ENCODE data around the gene WDR38.

DNA sequence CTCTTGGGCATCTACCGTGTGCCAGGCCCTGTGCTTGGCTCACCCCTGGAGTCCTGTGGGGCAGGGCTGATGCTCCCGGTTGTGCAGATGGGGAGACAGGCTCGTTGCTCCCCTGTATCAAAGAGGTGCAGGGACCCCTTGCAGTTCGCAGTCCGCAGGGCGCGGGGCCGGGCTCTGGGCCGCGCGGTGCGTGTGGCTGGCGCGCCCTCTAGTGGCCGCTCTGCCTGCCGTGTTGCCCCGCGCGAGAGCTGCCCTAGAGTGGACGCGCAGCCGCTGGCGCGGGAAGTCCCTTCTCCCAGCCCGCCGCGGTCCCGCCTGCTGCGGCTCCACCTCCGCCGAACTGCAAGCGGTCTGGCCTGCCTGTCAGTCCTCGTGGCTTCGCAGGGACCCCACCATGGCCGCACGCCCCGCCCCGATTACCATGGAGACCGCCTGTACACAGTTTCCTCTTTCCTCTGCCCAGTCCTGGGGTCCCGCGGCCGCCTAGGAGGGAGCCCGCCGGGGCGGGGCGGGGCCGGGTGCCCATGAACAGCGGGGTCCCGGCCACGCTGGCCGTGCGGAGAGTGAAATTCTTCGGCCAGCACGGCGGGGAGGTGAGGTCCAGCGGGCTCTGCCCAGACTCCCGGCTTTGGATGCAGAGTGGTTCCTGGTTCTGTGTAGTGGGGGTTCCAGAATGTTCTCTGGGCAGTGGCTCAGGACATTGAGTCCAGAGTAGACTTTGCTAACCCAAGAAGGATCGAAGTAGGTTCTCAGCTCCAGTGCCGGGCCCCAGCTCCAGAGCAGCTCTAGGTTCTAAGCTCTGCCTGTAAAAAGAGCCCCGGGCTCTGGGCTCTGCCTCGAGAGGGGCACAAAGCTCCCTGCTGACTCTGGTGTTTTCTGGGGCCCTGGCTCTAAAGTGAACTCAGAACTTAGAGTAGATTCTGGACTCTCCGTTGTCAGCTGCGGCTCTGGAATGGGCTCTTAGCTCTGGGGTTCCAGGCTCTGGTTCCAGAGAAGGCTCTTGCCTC is at the start of gene WDR38:
TSS of gene WDR38 (plus strand) at position 453 of the 1,007 bp plus-strand sequence.
- PRO-cap: no peak

DNA sequence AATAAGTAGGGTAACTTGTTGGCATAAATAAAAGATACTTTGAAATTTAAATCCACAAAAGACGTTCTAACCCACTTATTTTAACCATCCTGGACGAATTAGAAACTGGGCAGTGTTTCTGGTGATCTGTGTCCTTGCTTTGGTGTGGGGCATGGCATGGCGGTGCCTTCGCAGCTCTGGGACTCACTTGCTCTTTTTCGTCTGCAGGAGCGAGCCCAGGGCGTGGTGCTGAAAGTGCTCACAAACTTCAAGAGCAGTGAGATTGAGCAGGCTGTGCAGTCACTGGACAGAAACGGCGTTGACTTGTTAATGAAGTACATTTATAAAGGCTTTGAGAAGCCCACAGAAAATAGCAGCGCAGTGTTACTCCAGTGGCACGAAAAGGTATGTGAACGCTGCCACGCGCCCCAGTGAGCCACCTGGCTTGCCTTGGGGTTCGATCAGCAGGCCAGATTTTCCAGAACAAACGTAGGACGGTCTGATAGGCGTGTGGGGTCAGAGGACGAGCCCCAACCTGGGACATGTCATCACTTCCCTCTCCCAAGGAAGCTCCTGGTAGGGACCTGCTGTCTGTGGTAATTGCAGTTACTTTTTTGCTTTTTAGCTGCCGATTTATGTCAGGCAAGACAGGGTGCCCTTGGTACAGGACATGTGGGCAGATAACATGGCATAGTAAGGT is 13.0 kb downstream of the ARPC5L start:
- PRO-cap: no peak

- PRO-cap: no peak
Measured at GRCh38 chr9:124876657-124877317, 14.9 kb downstream of the ARPC5L start.

GRCh38 chr9:124879025-124880056 is 17.4 kb downstream of the ARPC5L start:
- PRO-cap: no peak

GRCh38 chr9:125473061-125473596 is 211.5 kb downstream of the GAPVD1 start:
- PRO-cap: no peak

DNA sequence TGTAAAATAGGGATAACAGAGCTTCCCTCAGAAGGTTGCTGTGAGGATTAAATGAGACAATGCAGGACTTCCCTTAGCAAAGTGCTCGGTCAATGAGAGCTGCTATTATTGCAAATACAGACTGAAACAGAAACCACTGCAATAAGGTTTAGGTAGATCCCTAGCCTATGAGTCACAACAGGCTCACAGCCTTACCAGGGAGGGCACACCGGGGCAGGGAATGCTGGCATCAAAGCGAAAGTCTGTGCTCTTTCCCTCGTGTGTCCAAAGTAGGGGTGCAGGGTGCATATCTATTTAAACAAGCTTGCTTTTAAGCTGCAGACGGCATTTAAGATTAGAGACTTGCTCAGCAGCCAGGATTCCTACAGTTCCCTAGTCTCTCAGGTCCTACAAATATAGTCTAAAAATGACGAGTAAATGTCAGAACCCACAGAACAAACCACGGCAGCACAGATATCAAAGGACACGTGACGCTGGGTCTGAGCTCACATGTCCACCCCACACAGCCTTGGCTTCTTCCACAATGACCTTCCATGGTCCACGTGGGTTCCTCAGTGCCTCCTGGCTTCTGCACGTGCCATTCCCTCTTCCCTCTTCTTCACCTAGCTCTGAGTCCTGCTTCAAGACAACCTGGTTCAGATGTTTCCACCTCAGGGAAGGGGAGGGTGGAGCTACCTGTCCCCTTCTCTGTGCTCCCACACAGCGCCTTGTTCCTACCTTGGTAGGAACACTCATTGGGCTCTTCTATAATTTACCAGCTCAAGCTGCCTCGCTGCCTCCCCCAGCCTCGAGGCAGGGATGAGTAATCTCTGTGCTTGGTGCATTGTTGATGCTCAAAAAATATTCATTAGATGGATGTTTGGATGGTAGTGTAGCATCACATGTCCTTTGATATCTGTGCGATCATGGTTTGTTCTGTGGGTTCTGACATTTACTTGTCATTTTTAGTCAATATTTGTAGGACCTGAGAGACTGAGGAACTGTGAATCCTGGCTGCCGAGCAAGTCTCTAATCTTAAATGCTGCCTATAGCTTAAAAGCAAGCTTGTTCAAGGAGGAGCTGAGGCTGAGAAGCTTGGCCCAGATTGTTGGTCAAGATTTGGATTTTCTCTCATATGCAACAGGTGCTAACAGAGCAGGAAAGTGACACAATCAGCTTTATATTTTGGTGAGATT is 193.0 kb downstream of the MAPKAP1 start:
- PRO-cap: no peak

GRCh38 chr9:125549414-125550536 is 157.2 kb downstream of the MAPKAP1 start:
- PRO-cap: no peak

GRCh38 chr9:125745716-125746432 is 1.3 kb upstream of the PBX3 start:
- PRO-cap: no peak

- PRO-cap: no peak
Measured at GRCh38 chr9:125759223-125759780, 12.1 kb downstream of the PBX3 start.

GRCh38 chr9:125765269-125766300 is 18.4 kb downstream of the PBX3 start:
- PRO-cap: no peak

DNA sequence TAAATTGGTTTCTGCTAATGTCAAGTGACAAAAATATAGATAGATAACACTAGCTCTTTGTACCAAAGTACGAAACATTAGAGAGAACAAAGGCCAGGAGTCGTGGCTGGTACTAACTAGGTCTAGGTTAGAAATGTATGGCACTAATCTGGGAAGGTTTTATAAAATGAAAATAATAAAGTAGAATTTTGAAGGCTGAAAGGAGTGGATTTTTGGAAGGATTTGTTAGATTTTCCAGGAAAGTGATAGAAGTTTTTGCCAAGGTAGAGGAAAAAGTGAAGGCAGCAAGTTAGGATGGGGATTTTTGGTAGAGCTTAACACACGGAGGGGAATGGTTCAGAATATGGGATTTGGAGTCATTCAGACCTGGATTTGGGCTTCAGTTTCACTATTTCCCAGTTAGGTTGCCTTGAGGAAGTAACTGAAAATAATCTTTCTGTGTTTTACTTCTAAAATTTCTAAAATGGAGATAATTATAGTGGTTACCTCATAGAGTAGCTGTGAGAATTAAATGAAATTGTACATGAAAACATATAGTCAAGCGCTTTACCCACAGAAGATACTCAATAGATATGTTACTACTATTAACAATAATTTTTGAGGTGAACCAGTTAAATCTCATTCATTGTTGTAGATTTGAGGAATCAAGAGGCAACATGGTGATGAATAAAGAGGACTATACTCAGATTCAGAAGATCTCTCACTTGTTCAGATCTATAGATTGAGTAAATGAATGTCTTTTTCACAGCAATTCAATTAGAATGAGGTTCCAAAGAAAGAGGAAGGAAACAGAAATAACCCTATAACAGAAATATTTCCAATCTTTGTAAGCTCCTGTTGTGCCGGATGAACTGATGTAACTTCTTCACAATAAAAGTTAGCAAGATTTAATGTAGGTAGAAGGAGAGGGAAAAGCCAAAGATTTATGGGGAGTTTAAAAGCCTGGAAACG is 91.8 kb downstream of the PBX3 start:
- PRO-cap: no peak

- PRO-cap: no peak
Measured at GRCh38 chr9:126619002-126619605, 5.4 kb downstream of the LMX1B start.

- PRO-cap: no peak
Measured at GRCh38 chr9:126838350-126839088, 21.9 kb upstream of the ZBTB34 start.

- PRO-cap: no peak
Measured at GRCh38 chr9:127005198-127005973, 90.8 kb downstream of the RALGPS1 start.

DNA sequence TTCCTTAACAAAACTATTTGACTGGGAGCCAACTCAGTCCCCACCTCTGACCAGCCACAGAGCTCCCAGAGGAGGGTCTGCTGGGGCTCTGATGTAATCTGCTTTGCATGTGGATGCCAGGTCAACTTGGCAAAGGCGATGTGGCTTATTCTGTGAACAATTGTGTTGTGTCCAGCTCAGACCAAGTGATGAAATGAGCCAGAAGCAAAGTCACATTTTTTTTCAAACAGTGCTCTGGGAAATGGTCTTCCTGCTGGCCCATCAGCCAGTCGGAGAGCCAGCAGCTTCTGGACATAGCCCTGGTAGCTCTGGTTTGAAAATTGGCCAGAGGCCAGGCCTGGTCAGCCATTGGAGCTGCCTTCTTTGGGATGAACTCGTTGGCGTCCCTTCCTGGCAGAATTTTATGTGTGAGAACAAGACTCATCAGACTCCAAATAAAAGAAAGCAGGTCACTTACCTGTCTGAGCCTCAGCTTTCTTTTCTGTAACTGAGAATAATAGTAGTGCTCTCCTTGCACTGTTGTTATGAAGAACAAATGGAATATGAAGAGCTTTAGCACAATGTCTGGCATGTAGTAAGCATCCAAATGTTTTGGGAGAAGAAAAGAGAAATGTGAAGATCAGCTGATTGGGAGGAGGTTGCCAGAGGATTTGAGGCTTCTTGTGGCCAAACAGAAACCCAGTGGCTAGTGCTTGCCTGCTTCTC is 86.3 kb downstream of the ANGPTL2 start:
- PRO-cap: no peak

DNA sequence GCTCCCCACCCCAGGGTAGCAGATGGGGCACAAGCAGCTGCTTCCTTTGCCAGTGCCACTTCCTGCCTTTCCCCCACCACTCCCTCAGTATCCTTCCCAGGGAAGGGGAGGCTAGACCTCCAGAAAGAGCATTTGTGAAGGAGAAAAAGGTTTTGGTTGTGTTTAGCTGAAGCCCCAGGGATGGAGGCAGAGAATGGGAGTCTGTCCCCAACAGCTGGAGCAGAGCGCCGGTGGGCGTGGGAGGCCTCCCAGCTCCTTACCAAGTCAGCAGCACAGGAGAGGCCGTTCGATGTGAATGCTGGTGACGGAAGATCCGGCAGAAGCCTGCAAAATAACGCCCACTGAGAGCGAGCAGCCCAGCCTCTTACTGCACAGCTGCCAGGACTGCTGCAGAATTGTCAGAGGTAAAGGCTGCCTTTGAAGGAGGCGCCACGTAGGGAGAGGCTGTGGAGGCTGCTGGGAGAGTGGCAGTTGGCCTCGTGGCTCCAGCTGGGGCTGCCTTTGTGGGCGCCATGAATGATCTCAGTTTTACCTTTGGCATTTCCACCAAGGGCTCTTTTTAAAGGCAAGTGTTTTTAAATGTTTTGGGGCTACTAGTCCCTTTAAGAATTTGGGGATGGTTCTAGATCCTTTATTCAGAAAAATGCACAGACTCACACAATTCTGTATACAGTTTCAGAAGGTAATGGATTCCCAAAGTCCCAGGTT is 26.2 kb downstream of the ANGPTL2 start:
- PRO-cap: no peak

- PRO-cap: no peak
Measured at GRCh38 chr9:127141131-127141717, 18.8 kb upstream of the ANGPTL2 start.

GRCh38 chr9:127169232-127169472 is 46.7 kb upstream of the ANGPTL2 start:
- PRO-cap: no peak

DNA sequence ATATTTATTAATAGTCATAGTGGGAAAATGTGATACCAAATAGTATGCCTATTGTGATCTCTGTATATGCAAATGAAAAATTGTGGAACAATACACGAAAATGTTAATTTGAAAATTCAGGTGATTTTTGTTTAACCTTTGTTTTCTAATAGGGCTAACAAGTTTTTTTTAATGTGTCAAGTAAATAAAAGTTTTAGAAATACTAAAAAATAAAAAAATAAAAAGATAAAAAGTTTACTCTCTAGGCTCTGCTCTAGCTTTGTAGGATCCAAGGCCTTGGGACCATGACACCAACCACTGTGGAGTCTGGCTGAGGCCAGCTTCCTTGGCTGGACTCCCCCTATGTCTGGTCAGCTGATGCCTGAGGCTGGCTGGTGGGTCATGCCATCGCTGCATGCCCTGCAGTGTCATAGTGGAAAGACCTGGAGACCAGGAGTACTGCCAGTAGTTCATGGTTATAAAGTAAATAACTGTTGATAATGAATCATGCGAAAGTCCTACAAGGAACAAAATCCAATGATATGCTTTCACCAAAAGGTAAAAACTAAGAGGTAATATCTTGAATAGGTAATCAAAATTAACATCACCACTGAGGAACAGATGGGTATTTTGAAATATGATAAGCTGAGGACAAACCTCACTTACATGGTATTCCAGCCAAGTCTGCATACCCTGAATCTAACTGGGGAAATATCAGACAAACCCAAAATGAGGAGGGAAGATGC is 43.2 kb downstream of the GARNL3 start:
- PRO-cap: no peak

- PRO-cap: no peak
Measured at GRCh38 chr9:127361523-127362076, 35.4 kb upstream of the SLC2A8 start.

Measured in left cardiac atrium (tissue), 1 donor.